NCI-H460 (cell line): ENCODE measurements around a stretch of chr6.

DNA sequence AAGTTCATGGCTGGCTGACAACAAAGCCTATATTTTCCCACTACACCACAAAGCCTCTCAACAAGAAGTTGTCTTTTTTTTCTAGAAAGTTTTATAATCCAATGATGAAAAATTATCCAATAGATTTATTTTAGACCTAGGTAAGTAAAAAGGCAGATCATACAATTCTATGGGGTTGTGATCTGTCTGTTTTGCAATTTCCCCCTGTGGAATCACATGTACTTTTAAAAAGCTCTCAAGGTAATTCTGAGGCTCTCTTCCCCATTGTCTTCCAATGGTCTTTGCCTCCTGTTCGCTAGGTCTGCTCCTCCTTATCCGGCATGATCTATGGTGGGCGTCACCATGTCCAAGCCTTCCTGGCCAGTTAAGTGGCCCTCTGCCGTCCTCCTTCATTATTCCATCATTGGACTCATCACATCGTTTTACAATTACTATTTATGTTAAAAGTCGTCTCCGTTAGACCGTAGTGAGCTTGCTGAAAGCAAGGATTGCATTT lies 2.4 kb upstream of the STXBP5 start:
RAMPAGE:
- cytosol, long total RNA = no peak
- long total RNA = no peak
- nucleus, long total RNA = no peak

GRCh38 chr6:147204793-147205397 lies 678 bp downstream of the STXBP5 start:
RAMPAGE:
- cytosol, long total RNA = no peak
- long total RNA = no peak
- nucleus, long total RNA = no peak

GRCh38 chr6:147211423-147211838 lies 7.2 kb downstream of the STXBP5 start:
RAMPAGE:
- cytosol, long total RNA = no peak
- long total RNA = no peak
- nucleus, long total RNA = no peak

RAMPAGE:
- cytosol, long total RNA = no peak
- long total RNA = no peak
- nucleus, long total RNA = no peak
Observed at GRCh38 chr6:147239096-147239900, 35.1 kb downstream of the STXBP5 start.

RAMPAGE:
- cytosol, long total RNA = no peak
- long total RNA = no peak
- nucleus, long total RNA = no peak
Observed at GRCh38 chr6:147297246-147298418, 93.4 kb downstream of the STXBP5 start.

DNA sequence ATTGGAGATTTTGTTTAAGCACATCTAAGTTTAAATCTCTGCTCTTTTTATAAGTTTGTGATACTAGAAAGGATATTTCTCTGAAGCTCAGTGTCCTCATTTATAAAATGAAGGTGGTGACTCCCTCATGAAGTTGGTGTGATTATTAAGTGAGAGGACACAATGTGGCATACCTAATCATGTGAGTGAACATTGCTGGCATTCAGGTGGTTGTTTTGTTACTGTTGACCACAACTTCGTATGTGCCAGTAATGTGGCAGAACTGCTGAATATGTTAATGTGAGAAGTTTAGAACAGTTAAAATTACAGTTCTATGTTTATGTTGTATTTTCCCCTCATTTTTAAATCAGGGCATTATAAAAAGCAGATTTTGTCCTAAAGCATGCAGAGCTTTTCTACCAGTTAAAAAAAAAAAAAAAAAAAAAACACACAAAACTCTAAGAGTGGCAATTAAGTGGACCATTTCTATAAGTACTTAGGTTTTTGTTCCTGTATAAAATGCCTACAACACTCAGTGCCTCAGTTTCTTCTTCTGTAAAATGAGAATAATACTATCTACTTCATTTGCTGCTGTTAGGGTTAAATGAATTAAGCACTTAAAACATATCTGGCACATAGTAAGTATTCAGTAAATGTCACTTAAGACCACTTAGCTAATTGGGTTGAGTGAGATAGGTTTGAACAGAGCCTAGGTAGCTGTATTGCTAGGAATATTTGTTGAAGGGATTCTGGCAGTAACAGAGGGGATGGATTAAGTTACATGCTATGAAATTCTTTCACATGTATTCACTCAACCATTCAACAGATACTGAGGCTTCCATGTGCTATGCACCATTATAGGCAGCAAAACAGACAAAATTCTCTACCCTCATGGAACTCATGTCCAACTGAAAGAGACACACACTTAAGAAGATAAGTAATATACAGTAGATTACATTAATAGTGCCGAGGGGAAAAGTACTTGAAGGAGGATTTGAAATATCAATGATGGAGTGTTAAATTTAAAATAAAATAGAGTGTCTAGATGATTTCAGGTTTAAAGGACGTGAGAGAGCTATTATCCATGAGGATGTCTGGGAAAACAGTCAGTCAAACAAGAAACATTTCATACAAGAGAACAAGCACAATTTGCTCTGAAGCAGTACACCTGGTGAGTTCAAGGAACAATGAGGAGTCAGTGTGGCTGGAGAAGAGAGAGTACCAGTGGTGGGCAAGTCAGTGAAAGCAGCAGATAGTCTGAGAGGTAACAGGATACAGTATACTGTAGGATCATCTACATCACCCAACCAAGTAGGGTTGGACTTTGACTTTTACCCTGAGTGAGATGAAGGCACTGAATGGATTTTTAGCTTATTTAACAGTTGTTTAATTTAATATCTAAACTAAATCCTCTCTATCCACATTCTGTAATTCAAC lies 127.7 kb downstream of the STXBP5 start:
RAMPAGE:
- cytosol, long total RNA = no peak
- long total RNA = no peak
- nucleus, long total RNA = no peak

DNA sequence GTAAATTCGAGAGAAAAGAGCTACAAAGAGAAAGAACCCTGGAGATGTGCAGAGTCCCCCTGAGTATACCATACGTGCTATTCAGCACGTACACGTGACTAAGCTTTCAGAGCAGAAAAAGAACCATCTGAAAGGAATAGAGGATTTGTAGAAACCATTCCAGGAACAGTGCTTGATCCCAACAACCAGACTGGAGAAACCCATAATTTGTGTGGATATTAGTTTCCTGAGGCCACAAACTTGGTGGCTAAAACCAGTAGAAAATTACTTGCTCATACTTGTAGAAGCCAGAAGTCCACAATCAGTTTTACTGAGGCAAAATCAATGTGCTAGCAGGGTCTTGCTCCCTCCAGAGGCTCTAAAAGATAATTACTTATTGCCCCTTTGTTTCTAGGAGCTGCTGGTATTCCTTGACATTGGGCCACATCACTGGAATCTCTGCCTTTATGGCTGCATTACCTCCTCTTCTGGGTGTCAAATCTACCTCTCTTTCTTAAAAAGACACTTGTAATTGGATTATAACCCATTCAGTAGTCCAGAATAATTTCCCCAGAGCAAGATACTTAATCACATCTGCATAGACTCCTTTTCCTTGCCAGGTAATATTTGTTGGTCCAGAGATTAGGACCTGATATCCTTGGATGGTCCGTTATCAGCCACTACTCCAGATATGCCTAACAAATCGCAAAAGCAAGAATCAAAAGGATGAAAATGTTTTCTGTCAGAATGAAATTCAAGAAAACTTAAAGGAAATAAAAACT lies 142.2 kb upstream of the SAMD5 start:
RAMPAGE:
- cytosol, long total RNA = no peak
- long total RNA = no peak
- nucleus, long total RNA = no peak

GRCh38 chr6:147384699-147385406 lies 123.6 kb upstream of the SAMD5 start:
RAMPAGE:
- cytosol, long total RNA = no peak
- long total RNA = no peak
- nucleus, long total RNA = no peak

DNA sequence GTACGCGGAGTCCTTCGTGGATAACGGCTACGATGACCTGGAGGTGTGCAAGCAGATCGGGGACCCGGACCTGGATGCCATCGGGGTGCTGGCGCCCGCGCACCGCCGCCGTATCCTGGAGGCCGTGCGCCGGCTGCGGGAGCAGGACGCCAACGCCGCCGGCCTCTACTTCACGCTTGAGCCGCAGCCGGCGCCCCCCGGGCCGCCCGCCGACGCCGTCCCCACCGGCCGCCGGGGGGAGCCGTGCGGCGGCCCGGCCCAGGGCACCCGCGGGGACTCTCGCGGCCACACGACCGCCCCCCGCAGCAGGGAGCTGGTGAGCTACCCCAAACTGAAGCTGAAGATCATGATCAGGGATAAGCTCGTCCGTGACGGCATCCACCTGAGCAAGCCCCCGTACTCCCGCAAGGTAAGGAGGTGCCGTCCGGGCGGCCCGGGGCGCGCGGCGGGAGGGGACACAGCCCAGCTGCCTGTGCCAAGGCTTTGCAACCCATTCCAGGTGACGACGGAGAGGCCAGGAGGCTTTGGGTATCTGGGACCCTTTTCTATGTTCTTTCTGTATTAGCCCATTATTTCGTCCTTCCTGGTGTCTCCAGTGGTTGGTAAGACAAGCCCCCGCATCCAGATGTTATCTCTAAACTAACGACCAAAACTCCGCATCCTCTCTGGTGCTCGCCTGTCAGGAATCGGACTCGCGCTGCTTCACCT lies 643 bp downstream of the SAMD5 start:
RAMPAGE:
- cytosol, long total RNA = no peak
- long total RNA = no peak
- nucleus, long total RNA = no peak

DNA sequence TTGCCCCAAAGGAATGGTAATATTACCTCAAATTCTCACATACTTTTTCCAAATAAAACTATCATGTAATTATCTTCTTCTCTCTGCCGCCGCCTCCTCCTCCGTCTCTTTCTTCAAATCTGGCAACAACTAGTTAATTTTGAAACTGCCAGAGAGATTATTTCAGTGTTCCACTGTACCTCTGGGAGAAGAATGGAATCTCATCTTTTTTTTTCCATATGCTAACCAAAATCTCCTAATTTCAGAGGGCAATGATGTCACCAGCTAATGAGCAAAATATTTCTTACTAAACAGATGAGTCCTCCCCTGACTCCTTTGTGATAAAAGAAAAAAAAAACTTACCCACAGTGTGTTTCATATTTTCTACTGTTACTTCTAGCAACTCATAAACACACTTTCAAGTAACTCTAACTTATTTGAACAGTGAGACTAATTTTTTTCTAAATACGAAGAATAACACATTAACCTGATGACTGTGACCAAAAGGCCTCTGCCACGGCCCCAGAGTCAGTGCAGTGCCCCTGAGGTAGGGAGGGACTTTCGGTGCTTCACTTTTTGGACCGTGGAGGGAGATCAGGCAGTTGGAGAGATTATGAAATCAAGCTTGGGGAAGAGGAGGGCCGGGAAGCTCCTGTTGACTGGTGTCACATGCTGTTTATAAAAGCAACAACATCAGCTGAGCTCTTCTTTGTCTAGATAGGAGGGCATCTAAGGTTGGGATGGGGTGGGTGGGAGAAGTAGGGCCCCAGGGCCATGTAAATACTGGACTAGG lies 159.6 kb downstream of the SASH1 start:
RAMPAGE:
- cytosol, long total RNA = no peak
- long total RNA = no peak
- nucleus, long total RNA = no peak

DNA sequence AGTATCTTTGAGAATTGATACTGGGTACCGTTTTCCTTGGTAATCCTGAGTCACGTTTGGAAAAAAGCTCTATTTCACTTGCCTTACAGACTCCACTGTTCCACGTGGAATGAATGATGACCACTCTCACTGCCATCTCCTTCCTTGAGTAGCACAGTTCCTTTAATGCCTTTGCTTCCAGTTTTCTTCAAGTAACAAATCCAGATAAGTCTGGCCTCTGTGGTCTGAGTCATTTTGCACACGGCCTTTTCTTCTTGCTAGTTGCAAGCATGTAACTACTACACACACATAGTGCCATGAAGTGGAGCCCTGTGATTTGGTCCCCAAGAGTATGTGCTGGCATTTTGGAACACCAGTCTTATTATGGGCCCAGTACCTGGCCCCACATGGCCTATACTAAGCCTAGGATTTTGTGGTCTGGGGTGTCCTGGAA lies 182.8 kb downstream of the SASH1 start:
RAMPAGE:
- cytosol, long total RNA = no peak
- long total RNA = no peak
- nucleus, long total RNA = no peak

DNA sequence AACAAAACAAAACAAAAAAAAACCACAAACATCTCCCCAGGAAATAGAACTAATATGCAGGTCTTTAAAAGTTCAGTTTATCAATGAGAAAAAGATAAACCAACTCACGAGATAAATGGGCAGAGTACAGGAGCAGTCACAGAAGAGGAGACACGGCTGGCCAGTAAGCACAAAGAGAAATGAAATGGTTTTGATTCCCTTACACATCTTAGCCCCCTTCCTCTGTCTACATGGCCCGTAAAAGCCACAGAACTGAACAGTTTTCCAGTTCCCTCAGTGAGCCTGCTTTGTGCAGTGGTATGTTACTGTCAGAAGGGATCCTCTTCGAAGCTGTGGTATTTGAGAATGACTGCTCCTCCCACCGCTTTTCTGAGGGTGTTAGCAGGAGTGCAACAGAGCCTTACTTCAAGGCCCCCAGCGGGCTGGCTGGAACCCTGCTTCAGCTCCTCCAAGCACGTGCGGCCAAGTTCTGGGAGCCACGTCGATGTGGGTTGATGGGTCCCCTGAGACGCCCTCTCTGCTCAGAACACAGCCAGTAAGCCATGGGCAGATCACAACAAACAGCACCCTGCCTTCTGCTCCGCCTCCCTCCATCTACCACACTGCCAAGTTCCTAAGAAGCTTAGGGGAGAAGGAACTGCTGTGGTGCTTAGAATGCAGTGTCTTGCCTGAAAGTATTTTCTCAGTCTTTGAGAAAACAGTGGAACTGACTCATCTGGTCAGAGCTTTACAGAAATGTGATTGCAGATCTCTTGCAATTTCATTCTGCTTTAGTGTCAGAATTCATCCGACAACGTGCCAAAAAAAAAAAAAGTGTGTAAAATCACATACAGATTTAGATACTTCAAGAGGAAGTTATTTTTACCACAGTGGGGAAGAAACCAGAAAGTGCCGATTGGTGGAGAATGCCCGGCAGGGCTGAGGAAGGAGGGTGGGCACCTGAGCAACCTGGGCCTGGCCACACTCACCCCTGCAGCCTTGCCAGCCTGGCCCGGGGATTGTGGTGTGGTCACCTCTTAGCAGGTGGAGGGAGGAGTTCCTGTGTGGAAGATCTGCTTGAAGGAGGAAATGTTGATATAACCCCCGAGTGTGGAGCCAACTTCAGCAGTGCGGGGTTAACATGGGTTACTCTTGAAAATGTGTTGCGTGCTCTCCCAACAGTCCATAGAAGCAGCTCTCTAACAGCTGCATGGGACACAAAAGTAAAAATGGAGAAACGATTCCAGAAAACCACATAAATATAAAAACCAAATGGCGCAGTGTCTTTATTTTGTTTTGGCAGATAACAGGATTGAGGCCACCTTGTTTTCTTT lies 14.3 kb downstream of the UST start:
RAMPAGE:
- cytosol, long total RNA = no peak
- long total RNA = no peak
- nucleus, long total RNA = no peak

DNA sequence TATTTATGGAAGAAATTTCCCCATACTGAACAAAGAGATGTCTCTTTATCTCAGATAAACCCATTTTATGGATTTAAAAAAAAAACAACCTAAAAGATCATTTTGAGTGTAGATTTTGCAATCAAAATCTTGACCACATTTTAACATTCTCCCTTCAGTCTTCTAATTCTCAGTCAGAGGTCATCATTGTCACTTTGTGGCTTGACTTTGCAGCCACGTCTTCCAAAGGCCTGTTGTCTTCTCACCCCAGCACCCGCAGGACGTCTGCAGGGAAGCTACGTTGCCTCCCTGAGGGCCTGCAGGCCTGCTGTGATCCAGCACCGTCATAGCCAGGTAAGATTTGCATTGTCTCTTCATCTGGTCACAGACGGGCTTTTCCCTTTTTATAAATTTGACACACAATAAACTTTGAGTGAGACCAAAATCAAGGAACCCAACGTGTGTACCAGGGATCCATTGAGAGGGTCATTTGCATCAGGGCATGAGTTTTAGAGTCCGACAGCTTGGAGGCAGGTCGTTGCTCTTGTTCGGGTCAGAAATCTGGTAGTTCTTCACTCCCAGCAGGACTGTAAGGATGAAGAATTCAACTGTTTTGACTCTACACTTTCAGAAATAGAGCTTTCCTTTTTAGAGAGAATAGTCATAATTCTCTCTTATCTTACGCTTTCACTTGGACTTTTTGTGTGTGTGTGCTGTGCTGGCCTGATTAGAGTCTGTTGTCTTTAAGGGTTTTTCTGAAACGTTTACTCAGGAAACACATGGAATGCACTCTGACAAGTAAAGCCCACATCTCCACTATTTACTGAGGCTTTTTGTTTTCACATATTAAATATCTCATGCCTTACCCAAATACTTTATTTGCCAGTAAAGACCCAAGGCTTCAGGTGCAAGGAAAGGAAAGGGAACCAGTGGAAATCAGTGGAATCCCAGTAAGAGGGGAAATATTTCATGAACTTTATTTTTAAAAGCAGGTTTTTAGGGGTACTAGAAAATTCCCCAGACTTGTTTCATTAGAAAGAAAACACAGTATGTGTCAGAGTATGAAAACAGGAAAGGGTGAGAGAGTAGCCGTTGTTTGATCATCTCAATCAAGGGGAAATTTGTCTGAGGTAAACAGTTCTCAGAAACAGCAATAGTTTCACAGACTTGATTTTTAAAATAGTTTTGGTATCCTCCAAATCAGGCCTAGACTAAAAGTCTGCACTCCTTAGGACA lies 177.1 kb upstream of the TAB2 start:
RAMPAGE:
- cytosol, long total RNA = no peak
- long total RNA = no peak
- nucleus, long total RNA = no peak

DNA sequence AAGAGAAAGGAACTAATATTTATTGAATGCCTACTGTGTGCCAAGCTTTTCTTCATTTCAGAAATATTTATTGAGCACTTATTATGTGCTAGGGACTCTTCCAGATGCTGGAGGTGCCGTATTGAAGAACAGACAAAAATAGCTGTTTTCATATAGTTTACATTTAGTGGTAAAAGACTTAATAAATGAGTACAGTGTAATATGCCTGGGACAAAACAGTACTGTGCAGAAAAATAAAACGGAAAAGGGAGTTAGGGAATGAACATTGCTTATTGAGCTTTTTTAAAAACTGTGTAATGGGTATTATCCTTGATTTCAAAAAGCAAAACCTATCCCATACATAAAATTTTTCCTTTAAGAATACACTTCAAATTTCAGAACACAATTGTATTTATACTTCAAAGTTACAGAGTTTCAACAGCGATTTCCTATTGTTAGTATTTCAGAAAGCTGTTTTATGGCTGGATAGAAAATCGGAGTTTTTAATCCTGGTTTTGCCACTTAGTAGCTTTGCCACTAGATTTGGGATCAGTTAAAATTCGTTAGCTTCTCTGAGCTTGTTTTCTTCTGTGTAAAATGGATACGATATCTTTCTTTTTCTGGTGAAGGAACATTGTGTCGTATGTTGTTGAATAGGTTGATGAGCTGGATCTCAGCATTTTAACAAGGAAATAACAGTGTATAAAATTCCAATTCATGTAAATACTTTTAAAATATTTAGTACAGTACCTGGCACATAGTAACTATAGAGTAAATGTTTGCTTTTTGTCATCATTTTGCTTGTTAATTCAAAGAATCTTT lies 4.7 kb downstream of the TAB2 start:
RAMPAGE:
- cytosol, long total RNA = no peak
- long total RNA = no peak
- nucleus, long total RNA = no peak

GRCh38 chr6:149451328-149451896 lies 33.4 kb downstream of the ZC3H12D start:
RAMPAGE:
- cytosol, long total RNA = no peak
- long total RNA = no peak
- nucleus, long total RNA = no peak

DNA sequence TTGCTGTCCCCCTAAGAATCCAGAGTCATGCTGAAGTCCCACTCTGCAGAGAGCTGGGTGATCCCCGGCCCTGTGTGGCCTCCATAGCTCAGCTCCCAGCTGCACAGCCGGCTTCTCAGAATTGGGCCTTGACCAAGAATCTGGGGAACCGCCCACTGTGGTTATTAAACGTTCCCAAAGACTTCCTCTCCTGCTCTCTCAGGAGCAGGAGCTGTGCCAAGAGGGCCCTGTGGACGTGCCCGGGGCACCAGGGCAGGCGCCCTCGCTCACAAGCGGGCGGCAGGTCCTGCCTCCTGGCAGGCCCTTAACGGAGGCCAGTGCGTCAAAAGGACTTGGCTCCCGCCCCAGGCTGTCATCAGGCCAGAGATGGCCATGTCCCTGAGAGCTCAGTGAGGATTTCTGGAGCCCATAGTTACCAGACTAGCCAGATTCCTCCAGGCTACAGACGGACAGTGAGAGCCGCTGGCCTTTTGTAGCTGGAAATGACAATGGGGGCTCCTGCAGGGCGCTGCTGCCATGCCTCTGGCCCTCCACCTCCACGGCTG lies 30.4 kb downstream of the ZC3H12D start:
RAMPAGE:
- cytosol, long total RNA = no peak
- long total RNA = no peak
- nucleus, long total RNA = no peak

GRCh38 chr6:149796351-149796691 lies 46.8 kb downstream of the PCMT1 start:
RAMPAGE:
- cytosol, long total RNA = no peak
- long total RNA = no peak
- nucleus, long total RNA = no peak

GRCh38 chr6:149897284-149897923 lies 509 bp downstream of the RAET1E start:
RAMPAGE:
- cytosol, long total RNA = no peak
- long total RNA = no peak
- nucleus, long total RNA = no peak

RAMPAGE:
- cytosol, long total RNA = no peak
- long total RNA = no peak
- nucleus, long total RNA = no peak
Observed at GRCh38 chr6:150151117-150151520, 8.3 kb downstream of the PPP1R14C start.

RAMPAGE:
- cytosol, long total RNA = no peak
- long total RNA = no peak
- nucleus, long total RNA = no peak
Observed at GRCh38 chr6:150175997-150176646, 33.3 kb downstream of the PPP1R14C start.